HTR-8/SVneo (cell line): ENCODE data around the gene KCNK10.

DNA sequence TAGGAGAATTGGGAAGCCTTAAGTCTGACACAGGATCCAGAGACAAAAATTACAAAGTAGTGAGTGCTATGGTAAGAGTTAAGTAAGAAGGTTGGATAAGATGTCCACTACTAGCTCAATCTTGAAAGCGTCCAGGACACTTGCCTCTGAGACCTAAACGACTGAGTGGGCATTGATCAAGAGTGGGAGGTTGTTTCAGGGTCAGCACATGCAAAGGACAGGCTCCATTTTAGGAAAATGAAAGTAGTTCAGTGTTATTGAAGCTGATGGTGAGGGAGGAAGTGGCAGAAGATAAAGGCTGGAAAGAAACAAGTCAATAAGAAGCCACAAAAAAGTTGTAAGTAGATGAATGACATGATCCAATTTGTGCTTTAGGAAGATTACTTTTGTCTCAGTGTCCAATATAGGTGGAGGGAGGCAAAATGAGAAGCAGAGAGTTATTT, 21.9 kb downstream of the GPR65 start:
- RRBS: no CpG with 5 or more reads among the region's 2 CpGs

DNA sequence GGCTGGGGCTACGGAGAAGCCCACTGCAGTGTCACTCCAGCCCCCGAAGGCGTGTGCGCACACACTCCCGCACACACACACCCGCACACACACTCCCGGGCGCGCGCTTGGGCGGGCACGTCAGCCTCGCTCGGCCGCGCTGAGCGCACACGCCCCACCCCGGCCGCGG, at the start of gene KCNK10:
Gene KCNK10, minus strand, starts transcription at position 109 of the 169 bp plus-strand sequence.
- RRBS: 4% methylated on average over 13 of the region's 21 CpGs

- RRBS: 92% methylated on average over 2 of the region's 30 CpGs
These were observed 4.6 kb downstream of the PTPN21 start for GRCh38 chr14:88550129-88550665.

GRCh38 chr14:89040416-89041110, 216.1 kb downstream of the TTC8 start:
- RRBS: 3% methylated on average over 5 of the region's 27 CpGs

- RRBS: no CpG with 5 or more reads among the region's 13 CpGs
These were observed 218.2 kb downstream of the FOXN3 start for GRCh38 chr14:89198640-89199443.

DNA sequence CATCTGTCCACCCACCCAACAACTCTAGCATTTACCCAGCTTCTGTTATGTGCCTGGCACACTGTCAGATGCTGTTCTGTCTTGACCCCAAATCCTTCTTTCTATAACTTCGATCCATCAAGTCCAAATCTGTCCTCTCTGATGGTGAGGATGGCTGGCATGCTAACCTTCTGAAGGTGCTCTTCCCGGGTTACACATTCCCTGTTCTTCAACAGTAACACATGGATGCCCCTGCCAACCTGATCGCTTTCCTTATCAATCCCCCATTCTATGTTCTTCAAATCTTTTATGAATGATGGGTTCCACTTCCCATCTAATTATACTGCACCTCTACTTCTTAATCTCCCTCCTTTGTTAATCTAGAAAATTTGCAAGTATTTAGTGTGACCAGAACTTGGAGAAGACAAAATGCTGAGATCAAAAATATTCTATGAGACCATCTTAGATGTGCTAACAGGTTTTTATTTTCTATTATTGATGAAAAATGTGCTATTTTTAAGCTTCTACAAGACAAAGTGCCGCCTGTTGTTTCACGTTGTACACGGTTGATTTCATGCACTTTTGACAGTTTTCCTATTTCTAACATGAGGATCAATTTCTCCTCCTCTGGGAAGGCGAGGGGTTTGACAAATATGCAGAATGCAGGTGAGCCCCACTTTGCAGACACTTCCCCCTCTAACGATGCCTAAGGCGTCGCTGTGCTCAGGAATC, 75.7 kb downstream of the FOXN3 start:
- RRBS: no CpG with 5 or more reads among the region's 10 CpGs

GRCh38 chr14:89409250-89409883, 7.7 kb downstream of the FOXN3 start:
- RRBS: no CpG with 5 or more reads among the region's 14 CpGs

GRCh38 chr14:89416022-89416829, 807 bp downstream of the FOXN3 start:
- RRBS: 2% methylated on average over 37 of the region's 71 CpGs

DNA sequence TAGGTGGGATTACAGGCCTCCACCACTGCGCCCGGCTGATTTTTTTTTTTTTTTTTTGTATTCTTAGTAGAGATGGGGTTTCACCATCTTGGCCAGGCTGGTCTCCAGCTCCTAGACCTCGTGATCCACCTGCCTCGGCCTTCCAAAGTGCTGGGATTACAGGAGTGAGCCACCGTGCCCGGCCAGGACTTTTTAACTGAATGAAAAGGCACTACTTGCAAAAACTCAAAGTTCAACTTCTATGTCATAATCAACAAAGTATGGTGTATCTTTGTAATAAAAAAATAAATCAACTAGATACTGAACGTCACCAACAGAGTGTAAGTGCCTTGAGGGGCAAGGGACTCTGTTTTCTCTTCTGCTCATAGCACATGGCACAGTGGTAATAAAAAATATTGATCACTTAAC, 10.4 kb upstream of the FOXN3 start:
- RRBS: no CpG with 5 or more reads among the region's 7 CpGs

DNA sequence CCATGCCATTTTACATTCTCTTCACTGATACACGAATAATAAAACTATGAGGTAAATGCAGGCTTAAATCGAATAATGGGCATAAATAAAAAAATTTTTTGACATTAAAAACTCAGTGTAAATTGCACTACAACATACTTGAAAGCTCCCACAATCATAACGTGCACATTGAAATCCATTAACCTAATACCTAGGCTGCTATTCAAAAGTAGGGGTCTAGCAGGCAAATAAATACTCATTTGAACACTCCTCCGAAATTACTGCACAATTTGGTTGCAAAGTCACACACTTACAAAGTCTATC, 76.1 kb upstream of the FOXN3 start:
- RRBS: no CpG with 5 or more reads among the region's 4 CpGs

DNA sequence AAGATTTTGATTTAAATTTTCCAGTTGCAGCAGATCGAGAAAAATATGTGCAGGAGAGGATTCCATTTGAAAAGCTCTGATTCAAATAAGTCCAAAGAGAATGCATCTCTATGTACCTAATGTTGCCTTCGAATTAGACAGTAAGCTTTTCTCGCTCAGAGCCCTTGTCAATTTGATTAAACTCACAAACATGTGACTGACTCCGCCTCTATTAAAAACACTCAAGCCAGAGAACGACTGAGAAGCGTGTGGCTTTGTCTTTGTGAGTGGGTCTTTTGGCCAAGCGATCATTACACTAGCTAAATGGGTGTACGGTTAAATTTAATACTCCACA, 253.9 kb downstream of the EFCAB11 start:
- RRBS: no CpG with 5 or more reads among the region's 8 CpGs

DNA sequence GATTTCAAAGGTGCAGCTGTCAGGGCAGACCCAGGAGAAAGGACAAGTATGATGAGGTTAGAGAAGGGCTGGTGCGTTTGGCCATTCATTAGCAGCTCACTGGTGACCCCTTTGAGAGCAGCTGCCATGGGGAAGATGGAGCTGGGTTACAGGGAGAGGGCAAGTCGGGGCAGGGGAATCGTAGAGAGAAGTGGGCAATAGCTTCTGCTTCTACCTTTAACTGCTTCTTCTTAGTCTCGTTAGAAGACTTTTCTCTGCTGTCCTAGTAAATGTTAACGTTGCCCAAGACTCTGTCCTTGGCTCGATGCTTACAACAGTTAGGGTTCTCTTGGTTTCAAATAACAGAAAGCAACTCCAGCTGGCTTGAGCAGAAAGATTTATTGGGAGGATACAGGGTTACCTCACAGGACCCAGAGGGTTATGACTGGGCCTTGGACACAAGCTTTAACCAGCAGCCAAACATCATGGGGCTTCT, 161.6 kb downstream of the EFCAB11 start:
- RRBS: no CpG with 5 or more reads among the region's 6 CpGs

- RRBS: no CpG with 5 or more reads among the region's 2 CpGs
These were observed 51.7 kb downstream of the EFCAB11 start for GRCh38 chr14:89902945-89903144.

DNA sequence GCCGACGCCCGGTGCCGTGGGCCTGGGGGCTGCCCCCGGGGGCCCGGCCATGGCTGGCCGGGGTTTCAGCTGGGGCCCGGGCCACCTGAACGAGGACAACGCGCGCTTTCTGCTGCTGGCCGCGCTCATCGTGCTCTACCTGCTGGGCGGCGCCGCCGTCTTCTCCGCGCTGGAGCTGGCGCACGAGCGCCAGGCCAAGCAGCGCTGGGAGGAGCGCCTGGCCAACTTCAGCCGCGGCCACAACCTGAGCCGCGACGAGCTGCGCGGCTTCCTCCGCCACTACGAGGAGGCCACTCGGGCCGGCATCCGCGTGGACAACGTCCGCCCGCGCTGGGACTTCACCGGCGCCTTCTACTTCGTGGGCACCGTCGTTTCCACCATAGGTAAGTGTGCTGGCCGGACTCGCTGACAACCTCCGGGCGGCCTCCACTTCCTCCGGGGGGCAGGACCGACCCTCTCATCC, 394 bp downstream of the KCNK13 start:
- RRBS: 20% methylated on average over 15 of the region's 54 CpGs

DNA sequence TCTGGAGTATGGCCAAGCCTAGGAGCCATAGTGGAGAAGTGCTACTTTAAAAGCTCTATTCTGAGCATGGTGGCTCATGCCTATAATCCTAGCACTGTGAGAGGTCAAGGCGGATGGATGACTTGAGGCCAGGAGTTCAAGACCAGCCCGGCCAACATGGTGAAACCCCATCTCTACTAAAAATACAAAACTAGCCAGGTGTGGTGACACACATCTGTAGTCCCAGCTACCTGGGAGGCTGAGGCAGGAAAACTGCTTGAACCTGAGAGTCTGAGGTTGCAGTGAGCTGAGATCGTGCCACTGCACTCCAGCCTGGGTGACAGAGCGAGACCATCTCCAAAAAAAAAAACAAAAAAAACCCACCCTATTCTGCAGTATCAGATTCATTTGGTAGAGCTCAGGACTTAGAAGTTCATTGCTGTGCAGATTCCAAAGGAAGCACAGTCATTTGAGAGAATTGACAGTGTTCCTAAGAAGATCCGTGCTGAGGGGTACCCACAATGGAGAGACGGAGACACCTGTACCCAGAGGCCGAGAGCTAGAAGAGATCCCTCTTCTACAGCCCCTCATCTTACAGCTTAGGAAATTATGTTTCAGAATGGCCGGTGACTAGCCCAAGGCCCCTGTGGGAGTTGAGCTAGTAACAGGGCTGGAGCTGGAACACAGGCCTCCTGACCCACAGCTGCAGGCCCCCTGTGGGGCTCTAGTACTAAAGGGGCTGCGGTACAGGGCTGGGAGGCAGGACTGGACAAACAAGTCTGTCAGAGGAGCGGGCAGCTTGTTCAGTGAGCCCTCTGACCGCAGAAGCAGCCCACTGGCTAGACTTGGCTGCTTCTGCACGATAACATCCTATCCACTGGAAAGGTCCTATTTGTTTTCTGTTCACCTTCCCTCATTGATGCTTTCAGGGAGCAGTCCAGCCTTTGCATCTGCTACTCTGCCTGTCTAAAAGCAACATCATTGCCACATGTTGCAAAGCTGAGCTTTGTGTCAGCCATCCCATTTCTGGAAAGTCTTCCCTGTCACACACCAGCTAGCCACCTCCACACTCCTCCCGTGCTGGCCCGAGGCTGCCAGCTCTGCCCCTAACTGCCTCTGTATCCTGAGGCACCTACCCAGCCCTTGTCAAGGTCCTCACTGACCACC, 9.9 kb downstream of the PSMC1 start:
- RRBS: no CpG with 5 or more reads among the region's 14 CpGs

DNA sequence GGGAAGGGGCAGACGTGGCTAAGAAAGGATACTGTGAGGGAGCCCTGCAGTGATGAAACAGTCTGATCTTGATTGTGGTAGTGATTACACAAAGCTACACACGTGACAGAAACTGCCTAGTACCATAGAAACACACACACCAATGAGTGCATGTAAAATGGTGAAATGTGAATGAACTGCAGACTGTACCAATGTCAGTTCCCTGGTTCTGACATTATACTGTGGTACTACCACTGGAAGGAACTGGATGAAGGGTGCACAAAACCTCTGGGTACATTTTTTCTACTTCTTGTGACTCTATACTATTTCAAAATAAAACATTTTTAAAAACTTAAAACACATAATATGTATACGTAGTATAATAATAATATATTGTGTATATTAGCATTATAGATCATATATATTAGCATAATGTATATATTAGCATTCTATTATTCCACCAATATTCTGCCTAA, 36.8 kb downstream of the NRDE2 start:
- RRBS: no CpG with 5 or more reads among the region's 3 CpGs

DNA sequence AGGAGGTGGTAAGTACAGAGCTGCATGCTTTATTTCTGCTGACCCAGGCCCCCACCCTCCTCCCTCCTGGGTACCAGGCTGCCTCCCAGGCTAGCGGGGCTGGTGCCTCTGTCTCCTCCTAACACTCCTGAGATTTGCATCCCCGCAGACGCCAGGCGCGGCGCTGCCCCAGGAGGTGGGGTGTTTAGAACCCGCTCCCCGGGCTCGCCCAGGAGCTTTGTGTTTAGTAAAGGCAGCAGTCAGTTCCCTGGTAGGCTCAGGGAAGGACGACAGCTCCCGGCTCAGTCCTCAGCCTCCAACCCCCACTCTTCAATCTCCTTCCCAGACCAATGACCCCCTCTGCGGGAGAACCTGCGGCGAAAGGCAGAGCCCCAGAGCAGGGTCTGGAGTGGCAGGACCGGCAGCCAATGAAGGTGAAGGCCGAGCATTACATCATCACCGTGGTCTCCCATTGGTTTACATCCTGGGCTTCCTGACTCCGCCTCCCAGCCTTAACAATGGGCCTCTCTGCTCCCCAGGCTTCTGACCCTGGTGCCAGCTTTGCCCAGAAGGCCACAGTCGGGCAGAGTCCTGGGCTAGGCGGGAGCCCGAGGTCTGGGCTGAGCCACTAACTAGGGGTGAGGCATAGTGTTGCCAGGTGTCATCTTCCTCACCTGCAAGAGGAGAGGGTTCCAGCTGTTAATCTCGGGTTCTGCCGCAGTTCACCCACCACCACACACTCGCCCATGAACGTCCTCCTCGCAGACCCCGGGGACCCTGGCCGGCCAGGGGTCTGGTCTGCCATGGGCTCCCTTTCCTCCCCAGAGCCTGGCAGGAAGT, 57.5 kb downstream of the CALM1 start:
- RRBS: 83% methylated on average over 5 of the region's 28 CpGs

DNA sequence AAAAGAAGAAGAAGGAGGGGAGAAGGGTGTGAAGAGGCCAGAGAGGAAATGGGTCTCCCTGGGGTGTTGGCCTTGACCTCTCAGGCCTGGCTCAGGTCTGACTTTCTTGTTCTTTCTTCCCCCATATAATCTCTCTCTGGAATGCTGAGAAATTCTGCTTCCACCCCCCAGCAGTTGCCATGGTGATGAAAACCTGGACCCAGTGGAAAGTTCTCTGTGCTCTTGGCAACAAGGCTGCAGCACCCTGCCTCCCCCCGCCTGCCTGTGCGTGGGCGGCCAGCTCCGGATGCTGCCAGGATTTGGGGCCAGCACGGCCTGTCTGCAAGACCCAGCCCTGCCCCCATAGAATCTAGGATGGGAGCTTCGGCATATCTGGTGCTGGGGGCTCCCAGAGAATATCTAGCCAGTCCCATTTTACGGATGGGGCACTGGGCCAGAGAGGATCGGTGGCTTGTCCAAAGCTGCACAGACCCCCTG, 94.7 kb downstream of the CALM1 start:
- RRBS: no CpG with 5 or more reads among the region's 8 CpGs

DNA sequence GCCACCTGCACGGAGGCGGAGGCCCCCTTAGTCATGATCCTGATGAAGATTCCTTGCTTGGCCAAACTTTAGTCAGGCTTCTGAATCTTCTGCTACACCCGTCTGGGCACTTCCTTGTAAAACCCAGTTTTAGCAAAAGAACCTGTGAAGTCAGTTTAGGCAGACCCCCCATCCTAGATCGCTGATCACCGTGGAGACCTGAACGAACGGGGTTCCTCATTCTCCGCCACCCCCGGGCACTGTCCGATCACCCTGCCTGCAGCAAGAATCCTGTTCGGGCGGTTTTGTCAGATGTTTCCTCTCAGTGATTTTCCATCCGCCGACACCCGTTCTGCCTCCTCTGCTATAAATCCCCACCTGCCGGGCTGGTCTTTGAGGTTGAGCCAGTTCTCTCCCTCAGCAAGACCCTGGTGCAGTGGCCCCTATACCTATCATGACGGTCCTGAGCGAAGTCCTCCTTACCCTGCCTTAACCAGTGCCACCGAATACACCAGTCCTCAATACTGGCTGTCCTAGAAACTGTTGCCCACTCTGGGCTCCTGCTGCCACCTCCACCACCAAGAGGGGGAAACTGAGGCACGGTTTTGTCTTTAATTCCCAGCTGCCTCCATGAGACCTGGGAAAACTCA, 112.0 kb downstream of the CALM1 start:
- RRBS: 54% methylated on average over 4 of the region's 20 CpGs

GRCh38 chr14:90512543-90513140, 115.8 kb downstream of the CALM1 start:
- RRBS: no CpG with 5 or more reads among the region's 9 CpGs